ENCODE measurements around a stretch of chr3.

GRCh38 chr3:140708540-140708931 lies 30.7 kb downstream of the TRIM42 start:
- PRO-cap = no peak

GRCh38 chr3:140910736-140911263 lies 30.8 kb upstream of the SLC25A36 start:
- PRO-cap = no peak

GRCh38 chr3:140917736-140918269 lies 23.8 kb upstream of the SLC25A36 start:
- PRO-cap = no peak

DNA sequence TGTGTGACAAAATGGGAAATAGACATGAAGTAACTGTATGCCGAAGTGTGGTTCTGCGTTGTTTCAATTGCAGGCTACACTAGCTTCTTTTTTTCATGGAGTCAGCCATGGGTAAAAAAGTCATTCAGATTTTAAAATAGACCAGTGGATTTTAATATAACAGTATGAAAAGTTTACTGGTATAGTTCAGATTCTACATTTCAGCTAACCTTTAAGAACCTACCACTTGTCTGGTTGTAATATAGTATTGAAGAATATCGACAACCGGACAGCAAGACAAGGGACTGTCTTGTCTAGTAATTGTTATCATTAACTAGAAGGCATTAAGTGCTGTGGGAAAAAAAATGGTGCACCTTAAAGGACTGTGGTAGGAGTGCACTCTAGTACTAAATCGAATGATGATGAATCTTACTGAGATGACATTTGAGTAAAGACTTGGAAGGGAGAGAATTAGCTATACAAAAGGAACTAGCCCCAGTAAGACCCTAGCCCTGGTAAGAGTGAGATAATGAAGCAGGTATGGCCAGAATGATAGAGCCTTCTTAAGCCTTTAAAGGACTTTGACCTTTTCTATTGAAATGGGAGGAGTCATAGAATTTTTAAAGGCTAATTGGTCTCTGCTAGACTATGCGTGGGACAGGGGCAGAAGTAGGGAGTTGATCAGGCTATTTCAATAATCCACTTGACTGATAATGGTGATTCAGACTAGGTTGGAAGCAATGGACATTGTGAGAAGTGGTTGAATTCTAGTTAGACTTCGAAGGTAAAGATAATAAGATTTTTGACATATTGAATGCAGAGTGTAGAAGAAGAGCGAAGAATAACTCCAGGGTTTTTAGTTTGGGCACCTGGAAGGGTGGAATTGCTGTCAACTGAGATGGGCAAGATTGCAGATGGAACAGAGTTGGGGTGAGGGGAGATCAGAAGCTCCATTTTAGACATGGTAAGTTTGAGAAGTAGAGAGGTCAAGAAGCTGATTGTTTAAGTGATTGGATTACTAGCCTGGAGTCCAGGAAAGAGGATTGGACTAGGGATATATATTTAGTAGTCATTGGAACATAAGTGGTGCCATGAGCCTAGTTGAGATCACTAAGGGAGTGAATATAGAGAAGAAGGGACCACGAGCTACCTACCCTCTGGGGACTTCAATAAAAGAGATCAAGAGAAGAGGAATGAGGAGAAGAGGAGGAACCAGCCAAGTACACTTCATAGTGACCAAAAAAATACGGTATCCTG lies 4.6 kb downstream of the SLC25A36 start:
- PRO-cap = no peak

GRCh38 chr3:141076743-141077631 lies 25.8 kb downstream of the SPSB4 start:
- PRO-cap = bidirectional peak, plus-strand start at chr3:141077482, minus-strand start at chr3:141077294

- PRO-cap = no peak
Measured at GRCh38 chr3:141235981-141236180, 4.3 kb downstream of the PXYLP1 start.

- PRO-cap = no peak
Measured at GRCh38 chr3:141313369-141313776, 54.9 kb upstream of the ZBTB38 start.

- PRO-cap = bidirectional peak, plus-strand start at chr3:141402766, minus-strand start at chr3:141402557; bidirectional peak, plus-strand start at chr3:141403020, minus-strand start at chr3:141402948
Measured at GRCh38 chr3:141402448-141403385, 34.4 kb downstream of the ZBTB38 start.

DNA sequence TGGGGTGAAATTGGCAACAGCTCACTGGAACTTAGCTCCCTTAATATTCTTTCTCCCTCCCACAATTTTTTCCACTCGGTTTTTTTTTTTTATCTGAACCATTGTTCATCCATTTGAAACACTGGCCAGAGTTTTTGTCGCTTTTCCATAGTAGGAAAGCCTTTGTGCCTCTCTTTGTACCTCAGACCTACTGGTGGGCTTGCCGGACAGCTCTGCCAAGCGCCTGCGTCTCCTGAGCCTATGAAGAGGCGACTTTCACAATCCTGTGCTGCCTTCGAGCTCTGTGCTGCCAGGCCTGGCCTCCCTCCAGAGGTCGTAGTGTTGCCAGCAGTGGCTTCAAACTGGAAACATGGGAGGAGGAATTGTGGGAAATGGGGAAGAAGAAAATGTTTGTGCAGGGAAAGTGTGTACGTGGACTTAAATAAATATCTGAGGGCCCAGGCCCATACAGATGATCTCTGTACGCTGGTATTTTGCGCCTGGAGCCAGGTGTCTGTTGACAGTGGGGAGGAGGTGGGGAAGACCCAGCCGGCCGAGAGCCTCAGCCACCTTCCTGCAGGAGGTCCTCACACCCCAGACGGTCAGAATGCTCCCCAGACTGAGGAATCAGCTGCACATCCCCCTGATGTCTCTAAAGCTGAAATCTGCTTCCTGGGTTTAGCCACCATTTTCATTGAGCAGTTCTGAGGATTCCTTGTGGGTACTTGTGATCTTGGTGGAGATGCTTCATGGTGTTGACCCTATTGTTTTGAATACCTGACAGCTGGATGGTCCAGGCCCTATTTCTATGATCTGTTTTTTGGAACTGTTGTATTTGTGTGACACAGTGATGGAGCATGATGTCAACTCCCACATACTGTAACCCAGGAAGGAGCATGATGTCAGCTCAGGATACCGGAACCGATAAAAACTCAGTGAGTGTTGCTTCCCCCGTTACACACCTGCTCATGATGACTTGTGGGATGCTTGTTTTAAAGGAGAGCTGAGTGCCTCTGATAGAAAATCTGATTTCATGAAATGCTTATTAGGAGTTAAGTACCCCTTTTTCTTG lies 44.7 kb downstream of the ZBTB38 start:
- PRO-cap = unidirectional peak, minus-strand start at position 214 of the sequence

DNA sequence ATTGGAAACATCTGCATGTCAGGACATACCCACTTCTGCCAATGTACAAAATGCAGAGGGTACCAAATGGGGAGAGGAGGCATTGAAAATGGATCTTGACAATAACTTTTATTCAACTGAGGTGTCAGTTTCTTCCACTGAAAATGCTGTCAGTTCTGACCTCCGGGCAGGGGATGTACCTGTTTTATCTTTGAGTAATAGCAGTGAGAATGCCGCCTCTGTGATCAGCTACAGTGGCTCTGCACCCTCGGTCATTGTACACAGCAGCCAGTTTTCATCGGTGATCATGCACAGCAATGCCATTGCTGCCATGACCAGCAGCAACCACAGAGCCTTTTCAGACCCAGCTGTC lies 42.6 kb upstream of the RASA2 start:
- PRO-cap = no peak

GRCh38 chr3:141485627-141486611 lies 908 bp upstream of the RASA2 start:
- PRO-cap = bidirectional peak, plus-strand start at chr3:141486207, minus-strand start at chr3:141485995; bidirectional peak, plus-strand start at chr3:141486693, minus-strand start at chr3:141486555

GRCh38 chr3:141489092-141489613 lies 2.3 kb downstream of the RASA2 start:
- PRO-cap = no peak

GRCh38 chr3:141660150-141660485 lies 78.0 kb upstream of the RNF7 start:
- PRO-cap = bidirectional peak, plus-strand start at chr3:141660361, minus-strand start at chr3:141660275

DNA sequence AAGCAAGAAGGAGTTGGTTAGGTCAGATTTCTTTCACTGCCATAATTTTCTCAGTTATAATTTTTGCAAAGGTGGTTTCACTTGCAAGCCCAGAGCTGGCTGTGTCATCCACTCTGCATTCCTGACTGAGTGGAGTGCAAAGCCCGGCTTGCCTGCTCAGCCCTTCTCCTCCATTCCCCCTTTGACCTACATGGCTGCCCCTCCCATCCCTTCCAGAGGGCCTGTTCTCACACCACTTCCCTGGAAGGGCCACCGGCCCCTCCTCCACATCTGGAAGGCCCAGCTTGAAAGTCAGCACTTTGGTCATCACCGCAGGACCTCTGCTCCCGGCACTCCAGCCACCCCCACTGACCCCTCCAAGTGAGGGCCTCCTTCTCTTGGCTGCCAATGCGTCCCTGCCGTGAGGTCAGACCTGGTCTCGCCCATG lies 74.1 kb upstream of the RNF7 start:
- PRO-cap = no peak

- PRO-cap = no peak
Measured at GRCh38 chr3:141763026-141763393, 198 bp upstream of the GRK7 start.

- PRO-cap = no peak
Measured at GRCh38 chr3:141796212-141796478, 32.9 kb downstream of the GRK7 start.

GRCh38 chr3:141798301-141798963 lies 35.2 kb downstream of the GRK7 start:
- PRO-cap = bidirectional peak, plus-strand start at chr3:141798752, minus-strand start at chr3:141798598

- PRO-cap = no peak
Measured at GRCh38 chr3:141921127-141921815, 44.8 kb downstream of the ATP1B3 start.

GRCh38 chr3:141960360-141960652 lies 83.9 kb downstream of the ATP1B3 start:
- PRO-cap = no peak

GRCh38 chr3:142623348-142623733 lies 27.1 kb downstream of the PLS1 start:
- PRO-cap = no peak

Measured in sciatic nerve (tissue), 1 donor.